Measurements from ENCODE around the gene ST3GAL5.

GRCh38 chr2:85861047-85861486 is 27.7 kb downstream of the ST3GAL5 start:
- PRO-cap: no peak
- RAMPAGE, long total RNA, 4 experiments: no peak in any of the 4 experiments

DNA sequence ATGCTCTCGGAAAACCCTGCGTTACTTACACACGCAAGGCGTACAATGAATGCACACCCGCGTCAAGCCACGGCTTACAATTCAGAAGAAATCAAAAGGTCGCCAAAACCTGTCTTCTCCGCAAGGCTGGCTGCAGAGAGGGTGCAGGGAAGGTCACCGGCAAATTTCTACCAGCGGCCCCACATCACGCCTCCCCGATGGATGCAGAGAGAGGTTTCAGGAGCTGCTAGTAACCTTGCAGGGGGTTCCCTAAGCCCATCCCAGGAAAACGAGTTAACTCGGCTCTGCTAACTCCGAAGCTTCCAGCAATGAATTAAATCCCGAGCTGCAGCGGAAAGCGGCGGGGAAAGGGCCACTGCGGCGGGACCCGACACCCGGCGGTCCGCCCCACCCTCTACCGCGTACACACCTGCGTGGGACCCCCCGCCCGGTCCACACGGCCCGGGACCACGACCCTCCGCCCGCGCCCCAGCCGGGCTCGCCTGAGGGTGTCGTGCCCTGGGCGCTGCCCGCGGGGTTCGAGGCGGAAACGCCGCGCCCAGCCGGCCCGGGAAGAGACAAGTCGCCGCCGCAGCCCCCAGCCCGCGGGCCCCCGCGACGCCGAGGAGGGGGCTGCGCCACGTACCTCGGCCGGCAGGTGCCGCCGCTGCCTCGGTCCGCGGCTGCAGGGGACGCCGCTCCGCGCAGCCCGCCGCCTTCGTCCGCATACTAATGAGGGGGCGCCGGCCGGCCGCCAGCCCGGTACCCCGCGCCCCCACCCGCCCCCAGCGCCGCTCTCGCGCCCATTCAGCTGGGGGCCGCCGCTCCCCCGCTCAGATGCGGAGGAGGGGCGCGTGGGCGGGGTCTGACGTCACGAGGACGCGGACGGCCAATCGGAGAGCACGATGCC is at the start of gene ST3GAL5:
Gene ST3GAL5, minus strand, starts transcription at position 792 of the 889 bp plus-strand sequence.
- PRO-cap: bidirectional peak, plus-strand start outside the sequence, minus-strand start at position 818 of the sequence
- RAMPAGE, long total RNA, 4 experiments: no peak in any of the 4 experiments

DNA sequence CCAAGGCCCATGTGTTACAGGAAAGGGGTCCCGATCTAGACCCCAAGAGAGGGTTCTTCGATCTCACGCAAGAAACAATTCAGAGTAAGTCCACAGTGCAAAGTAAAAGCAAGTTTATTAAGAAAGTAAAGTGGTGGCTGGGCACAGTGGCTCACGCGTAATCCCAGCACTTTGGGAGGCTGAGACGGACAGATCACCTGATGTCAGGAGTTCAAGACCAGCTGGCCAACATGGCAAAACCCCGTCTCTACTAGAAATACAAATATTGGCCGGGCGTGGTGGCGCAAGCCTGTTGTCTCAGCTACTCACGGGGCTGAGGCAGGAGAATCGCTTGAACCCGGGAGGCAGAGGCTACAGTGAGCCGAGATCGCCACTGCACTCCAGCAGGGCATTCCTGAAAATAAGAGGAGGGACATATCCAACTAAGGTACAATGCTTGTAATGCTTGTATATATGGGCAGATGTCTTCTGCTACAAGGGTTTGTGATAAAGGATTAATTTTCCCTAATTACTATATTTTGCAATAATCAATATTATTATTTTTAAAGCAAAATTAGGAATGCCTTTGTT is 1.2 kb upstream of the ST3GAL5 start:
- PRO-cap: no peak
- RAMPAGE, long total RNA, 4 experiments: no peak in any of the 4 experiments

DNA sequence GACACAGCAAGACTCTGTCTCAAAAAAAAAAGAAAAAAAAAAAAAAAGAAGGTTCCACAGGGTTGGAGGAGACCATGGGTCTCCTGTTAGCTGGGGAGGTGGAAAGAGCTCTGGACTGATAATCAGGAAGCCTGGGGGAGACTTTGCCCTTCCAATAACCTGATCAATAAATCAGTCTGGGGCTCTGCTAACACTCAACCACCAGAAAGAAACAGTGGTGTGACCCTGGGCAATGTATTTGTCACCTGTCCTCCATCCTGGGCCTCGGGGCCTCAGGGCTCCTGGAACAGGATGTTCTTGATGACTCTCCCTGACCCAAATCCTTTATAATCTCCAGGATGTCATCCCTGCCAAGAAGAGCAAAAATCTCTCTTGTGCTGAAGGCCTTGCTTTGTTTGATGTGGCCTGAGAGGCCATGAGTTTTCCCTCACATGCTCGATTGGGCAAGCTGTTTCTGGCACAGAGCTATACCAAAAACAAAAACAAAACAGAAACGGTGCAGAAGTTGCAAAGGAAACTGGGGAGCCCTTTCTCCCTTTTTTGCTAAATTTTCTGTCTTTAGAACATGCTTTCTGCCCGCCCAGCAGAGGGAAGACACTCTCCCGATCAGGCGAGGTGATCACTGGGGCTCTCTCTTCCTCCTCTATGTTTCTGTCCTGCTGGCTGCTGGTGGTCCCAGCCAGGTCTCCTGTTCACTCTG is 35.7 kb upstream of the ST3GAL5 start:
- PRO-cap: bidirectional peak, plus-strand start at position 501 of the sequence, minus-strand start at position 274 of the sequence
- RAMPAGE, long total RNA, 4 experiments: no peak in any of the 4 experiments

GRCh38 chr2:85935653-85936221 is 46.9 kb upstream of the ST3GAL5 start:
- PRO-cap: no peak
- RAMPAGE, long total RNA, 4 experiments: no peak in any of the 4 experiments

GRCh38 chr2:85949053-85949855 is 60.5 kb upstream of the ST3GAL5 start:
- PRO-cap: no peak
- RAMPAGE, long total RNA, 4 experiments: no peak in any of the 4 experiments

DNA sequence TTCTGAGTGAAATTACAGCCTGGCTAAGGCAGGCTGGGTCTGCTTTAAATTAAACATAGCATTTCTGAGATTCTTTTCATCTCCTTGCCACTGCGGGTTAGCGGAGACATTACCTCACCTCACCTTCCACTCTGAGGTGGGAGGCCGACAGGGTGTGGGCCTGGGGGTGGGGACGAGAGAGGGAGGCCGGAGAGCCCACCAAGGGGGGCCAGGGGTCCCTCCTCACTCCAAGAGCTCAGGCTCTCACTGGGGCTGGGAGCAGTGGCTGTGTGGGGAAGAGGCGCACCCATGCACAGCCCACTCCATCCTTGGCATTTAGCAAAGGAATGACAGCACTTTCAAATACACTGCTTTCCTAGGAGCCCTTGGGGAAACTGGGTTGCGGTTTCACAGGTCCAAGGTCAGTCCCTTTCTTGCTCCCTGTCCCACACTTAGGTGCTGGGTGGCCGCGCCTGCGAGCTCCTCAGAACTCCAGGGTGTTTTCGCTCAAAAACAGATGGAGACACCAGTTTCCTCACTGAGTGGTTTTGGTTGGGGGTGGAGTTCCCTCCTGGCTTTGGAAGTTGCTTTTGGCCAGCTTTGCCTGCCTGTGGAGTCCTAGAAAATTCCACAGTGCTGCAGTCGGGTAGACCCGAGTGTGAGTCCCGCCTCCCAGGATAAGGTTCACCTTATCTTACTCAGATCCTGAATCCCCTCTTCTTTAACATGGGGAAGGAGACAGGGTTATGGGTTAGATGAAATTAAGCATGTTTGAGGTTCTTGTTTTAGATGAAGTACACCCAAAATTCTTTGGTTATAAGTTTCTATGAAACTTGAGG is 107.1 kb downstream of the POLR1A start:
- PRO-cap: bidirectional peak, plus-strand start at position 595 of the sequence, minus-strand start at position 484 of the sequence
- RAMPAGE, long total RNA, 4 experiments: no peak in any of the 4 experiments

DNA sequence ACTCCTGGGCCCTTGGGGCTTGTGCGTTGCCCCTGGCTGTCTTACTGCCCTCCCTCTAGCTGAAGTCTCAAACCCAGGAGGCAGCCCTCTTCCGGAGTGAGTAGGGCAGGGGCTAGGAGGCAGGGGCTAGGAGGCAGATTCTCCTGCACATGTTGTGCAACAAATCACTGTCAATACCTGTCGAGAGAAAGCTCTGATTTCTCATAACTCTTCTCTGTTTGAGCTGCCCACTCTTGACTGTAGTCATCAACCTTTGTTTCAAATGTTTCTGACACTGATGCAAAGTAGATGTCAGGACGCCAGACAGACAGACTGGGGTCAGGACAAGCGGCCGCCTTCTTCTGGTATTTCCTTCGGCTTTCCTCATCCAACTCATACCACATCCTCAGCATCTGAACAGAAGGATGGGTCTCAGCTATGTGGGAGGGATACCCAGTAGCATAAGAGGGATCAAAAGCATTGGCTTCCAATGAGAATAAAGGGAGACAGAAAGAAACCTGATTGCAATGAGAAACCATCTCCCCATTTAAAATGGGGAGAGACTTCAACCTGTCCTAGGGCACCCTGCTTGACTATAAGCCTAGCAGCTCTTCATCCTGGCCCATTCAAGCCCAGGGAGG is 63.9 kb downstream of the POLR1A start:
- PRO-cap: no peak
- RAMPAGE, long total RNA, 4 experiments: no peak in any of the 4 experiments

- PRO-cap: no peak
- RAMPAGE, long total RNA, 4 experiments: no peak in any of the 4 experiments
Observed at GRCh38 chr2:86048761-86049326, 56.8 kb downstream of the POLR1A start.

DNA sequence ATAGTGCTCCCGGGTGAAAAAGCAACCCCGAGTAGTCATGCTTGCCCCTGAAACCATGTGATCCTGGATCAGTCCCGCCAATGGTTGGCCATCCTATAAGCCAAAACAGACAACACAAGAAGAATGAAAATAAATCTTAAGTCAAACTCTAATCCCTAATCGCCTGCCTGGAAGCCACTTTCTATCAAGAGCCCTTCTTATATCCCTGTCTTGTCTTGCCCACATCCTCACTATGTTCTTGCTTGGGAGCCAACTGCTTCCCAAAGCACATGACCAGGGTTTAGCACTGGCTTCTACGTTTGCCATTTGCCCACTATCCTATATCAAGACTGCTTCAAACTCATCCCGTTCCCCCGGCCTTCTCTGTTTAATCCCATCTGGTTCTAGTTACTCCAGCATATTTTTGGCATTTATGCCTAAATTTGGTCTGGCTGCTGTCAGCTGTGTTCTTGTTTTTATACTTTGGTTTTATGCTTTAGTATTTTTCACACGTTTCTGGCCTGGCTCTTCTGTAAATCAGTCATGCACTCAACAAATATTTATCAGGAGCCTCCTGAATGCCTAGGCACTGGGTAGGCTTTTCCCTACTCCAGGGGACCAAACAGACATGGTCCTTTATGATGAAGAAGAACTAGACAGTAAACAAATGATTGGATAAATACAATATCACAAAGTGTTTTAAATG is 40.2 kb downstream of the POLR1A start:
- PRO-cap: no peak
- RAMPAGE, long total RNA, 4 experiments: no peak in any of the 4 experiments

DNA sequence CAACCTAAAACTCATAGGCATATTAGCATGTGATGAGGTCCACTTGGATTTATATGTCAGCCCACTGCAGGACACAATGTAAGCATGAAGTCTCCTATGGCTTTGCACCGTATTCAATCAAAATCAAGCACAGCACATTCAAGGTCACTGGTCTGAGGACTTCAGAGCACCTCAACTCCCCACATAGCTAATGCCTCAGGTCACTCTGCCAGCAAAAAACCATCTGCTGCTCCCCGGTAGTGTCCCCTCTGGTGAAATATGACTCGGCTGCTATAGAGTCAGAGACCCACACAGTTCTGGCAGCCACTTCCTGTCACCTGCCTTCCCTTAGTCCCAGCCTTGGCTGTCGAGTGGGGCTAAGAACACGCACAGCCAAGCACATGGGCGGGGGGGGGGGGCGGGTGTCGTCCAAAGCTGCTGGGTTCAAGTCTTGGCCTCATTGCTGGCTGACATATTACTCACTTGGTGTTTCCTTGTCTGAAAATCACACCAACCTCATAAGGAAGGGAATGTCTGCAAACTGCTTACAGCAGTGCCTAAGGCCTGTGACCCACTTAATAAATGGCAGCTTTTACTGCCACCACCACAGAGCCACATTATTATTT is 37.6 kb downstream of the POLR1A start:
- PRO-cap: no peak
- RAMPAGE, long total RNA, 4 experiments: no peak in any of the 4 experiments

DNA sequence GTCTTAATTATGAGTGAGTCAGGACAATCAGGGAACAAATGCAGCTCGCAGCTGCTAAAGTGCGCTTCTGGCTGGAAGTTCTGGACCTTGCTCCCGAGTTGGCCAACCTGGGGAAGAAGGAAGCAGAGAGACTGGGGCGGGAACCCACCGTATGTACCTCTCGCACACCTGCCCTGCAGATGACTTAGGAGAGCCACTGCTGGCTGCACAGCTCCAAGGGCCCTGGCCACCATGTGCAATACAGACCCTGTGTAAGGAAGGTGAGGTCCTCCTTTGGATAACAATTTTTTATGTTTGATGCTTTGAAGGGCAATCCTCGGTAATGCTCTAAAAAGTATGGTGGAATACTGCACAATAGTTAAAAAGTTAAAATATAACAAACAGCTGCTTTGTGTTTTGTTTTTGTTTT is 42.3 kb downstream of the REEP1 start:
- PRO-cap: no peak
- RAMPAGE, long total RNA, 4 experiments: no peak in any of the 4 experiments

GRCh38 chr2:86622838-86623720 is 586 bp downstream of the RNF103 start:
- PRO-cap: bidirectional peak, plus-strand start at chr2:86623056, minus-strand start at chr2:86623020; bidirectional peak, plus-strand start at chr2:86623391, minus-strand start at chr2:86623289; bidirectional peak, plus-strand start at chr2:86623593, minus-strand start at chr2:86623653
- RAMPAGE, long total RNA, 4 experiments: no peak in any of the 4 experiments

DNA sequence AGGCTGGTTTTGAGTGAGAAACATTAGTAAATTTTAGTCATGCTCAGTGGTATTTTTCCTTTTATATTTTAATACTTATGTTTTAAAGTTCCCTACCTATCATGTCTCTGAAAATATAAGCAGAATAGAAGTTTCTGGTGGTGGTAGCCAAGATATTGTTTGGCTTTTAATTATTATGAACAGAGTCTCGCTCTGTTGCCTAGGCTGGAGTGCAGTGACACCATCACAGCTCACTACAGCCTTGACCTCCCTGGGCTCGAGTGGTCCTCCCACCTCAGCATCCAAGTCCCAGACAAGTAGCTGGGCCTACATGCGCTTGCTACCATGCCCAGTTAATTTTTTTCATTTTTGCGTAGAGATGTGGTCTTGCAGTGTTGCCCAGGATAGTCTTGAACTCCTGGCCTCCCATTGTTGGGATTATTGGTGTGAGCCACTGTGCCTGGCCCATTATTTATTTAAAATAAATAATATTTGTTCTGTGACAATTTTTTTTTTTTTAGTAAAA is 24.5 kb downstream of the RMND5A start:
- PRO-cap: no peak
- RAMPAGE, long total RNA, 4 experiments: no peak in any of the 4 experiments

- PRO-cap: no peak
- RAMPAGE, long total RNA, 4 experiments: no peak in any of the 4 experiments
Observed at GRCh38 chr2:87515118-87515606, 232.7 kb upstream of the PLGLB2 start.

- PRO-cap: no peak
- RAMPAGE, long total RNA, 4 experiments: no peak in any of the 4 experiments
Observed at GRCh38 chr2:87521159-87521929, 226.5 kb upstream of the PLGLB2 start.

- PRO-cap: no peak
- RAMPAGE, long total RNA, 4 experiments: no peak in any of the 4 experiments
Observed at GRCh38 chr2:88053118-88053689, 2.4 kb downstream of the KRCC1 start.

- PRO-cap: no peak
- RAMPAGE, long total RNA, 4 experiments: no peak in any of the 4 experiments
Observed at GRCh38 chr2:88066572-88066897, 1.1 kb upstream of the SMYD1 start.

DNA sequence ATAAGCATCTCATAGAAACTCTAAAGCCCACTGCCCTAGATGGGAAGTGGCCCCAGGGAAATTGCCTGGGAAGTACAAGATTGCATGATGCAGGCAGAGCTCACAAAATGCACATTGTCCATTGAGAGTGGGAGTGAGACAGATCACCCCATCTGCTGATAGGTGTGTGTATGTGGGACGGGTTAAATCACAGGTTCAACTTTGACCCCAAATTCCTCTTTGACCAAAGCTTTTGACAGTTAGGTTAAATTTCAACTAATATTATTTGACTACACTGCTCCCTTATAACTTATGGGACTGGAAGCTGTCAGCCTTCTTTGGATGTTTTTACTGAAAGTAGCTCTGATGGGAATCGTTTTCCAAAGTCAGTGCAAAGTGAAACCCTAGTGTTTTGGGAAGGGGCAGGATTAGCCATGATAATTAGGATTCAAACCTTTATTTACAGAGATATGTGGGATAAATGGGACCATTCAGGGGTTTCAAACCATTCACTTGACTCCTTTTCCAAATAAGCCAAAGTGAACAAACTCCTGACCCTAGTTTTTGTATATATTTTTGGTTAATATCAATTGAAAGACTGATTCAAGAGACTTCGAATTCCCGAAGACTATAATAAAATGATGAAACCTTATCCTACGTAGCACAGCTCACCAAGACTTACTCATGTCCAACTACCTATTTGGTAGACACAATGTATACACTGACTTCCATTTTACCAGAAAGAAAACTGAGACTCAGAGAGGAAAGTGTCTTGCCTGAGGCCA is 11.5 kb upstream of the FABP1 start:
- PRO-cap: no peak
- RAMPAGE, long total RNA, 4 experiments: no peak in any of the 4 experiments

DNA sequence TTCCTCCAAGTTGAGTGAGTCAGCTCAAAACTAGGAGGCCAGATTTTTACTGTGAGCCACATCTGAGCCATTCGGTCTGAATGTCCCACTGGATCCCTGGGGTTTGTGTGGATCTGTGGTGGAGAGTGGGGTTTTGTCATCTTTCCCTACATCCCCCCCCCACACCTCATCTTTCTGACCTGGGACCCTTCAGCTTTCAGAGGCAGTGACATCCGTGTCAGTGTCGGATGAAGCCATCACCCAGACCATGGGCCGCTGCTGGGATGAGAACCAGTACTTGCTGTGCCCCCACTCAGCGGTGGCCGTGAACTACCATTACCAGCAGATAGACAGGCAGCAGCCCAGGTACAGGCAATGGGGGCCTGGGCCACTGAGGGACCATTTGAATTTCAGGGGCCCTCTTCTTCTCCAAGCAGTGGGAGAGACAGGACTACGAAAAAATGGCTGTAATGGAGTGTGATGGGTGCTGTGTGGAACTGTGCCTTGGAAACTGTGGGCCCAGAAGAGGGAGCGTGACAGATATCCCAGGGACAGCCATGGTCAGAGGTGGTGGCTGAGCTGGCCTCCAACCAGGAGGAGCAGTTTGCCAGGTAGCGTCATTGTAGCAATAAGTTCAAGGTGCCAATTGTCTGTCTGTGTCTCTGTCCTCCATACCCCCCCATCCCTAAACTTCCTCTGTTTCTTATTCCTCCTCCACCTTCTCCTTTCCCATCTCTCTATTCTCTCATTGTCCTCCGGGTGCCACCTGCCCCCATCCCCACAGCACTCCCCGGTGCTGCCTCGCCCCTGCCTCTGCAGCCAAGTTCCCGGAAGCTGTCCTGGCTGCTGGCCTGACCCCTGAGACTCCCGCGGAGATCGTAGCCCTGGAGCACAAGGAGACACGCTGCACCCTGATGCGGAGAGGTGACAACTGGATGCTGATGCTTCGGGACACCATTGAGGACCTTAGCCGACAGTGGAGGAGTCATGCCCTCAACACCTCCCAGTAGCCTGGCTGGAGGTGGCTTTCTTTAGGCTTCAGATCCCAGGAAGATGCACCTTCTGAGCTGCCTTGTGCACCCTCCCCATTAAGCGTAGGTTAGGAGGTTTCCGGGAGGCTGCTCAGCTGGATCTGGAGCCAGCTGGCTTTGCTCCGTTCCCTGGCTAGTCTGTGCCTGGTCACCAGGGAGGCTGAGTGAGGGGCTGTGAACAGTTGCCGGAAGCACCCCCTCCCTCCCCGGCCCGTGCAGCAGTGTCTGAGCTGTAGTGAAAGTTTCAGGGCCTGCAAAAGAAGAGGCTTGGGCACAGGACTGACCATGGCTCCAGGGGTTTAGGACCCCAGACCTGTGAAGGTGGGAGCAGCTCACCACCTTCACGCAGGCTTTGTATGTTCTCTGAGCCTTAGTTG is 15.5 kb downstream of the THNSL2 start:
- PRO-cap: no peak
- RAMPAGE, long total RNA, 4 experiments: no peak in any of the 4 experiments

Measured in esophagus squamous epithelium (tissue), 4 donors.